Melanocyte of skin (primary cell): ENCODE measurements around the gene GCNT1.

GRCh38 chr9:73022862-73023387 is 70.1 kb upstream of the ALDH1A1 start:
- CAGE, long polyA plus RNA, 2 experiments = no peak in any of the 2 experiments

DNA sequence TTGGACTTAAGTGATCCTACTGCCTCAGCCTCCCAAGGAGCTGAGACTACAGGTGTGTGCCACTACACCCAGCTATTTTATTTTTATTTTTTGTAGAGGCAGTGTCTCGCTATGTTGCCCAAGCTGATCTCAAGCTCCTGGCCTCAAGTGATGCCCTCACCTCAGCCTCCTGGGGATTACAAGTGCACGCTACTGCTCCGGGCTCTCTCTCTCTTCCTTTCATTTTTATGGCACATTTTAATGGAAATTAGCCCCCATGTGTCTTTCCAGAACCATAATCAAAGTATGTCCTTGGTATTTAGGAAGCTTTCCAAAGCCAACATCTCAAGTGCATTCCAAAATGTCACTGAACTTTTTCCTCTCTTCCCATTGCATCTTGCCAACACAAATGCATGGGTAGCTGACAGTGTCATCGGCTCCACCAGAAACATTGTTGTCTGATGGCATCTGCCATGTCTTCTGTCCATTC is 90.6 kb upstream of the ANXA1 start:
- CAGE, long polyA plus RNA, 2 experiments = no peak in any of the 2 experiments

DNA sequence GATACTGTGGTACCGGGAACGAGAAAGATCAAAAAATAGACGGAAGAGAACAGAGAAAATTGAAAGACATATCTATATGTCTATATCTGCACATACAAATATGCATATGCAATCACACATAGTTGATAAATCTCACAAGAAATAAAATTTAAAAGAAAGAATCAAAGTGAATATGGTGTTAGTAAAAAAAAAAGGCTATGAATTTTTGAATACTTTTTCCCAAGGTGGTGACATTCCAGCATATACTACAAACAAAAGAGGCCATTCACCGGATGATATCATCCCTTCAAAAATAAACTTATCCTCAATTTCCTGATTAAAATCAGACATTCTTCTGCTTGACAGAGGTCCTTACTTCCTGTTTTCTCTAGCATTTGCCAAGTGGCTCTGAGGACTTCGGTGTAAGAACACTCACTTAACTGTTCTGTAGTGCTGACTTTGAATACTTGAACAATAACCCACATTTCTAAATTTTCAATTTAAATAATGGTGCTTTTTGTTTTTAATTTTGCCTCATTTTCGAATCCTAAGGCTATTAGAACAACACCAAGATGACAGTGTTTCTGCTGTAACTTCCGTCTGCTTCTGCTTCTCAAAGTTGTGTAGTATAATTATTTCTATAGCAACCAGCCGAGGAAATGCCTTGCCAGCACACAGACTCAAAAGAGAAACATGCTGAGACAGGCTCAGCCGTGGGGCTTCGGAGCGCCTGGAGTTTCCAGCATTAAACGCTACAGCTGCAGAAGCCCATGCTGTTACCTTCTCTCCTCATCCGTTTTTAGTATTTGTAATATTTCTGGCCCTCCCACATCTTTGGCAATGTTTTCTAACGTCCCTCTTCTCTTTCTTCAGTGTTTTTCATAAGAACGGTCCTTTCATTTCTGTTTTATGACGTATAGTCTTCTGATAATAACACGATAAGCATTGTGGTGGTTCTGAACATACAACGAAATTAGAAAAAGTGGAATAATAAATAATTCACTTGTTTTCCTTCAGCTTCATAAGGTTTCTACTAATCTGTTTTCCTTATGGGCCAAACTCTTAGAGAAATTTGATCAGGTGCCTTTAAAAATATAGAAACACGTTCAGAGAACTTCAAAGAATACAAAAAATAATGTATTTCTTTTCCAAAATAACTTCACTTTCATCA is 19.5 kb upstream of the ANXA1 start:
- CAGE, long polyA plus RNA, 2 experiments = no peak in any of the 2 experiments

- CAGE, long polyA plus RNA, 2 experiments = no peak in any of the 2 experiments
These were observed 604.0 kb upstream of the RORB start for GRCh38 chr9:73893123-73893596.

- CAGE, long polyA plus RNA, 2 experiments = no peak in any of the 2 experiments
These were observed 72.7 kb upstream of the RORB start for GRCh38 chr9:74424525-74424724.

DNA sequence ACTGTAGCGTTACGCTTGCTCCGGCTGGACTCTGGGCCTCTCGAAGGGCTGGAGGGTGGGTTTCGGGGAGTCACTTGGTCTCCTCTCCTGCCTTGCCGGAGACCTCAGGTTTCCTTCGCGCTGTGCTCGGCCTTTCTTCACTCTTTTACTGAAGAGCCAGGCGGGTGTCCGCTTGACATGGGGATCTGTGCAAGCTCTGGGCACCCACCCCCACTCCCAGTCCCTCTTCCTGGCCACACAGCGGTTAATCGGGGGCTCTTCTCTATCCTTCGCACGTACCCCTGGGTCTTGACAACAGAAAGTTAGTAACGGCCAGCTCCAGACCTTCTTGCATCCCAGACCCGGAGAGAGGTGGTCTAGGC is 1.7 kb downstream of the RORB start:
- CAGE, long polyA plus RNA, 2 experiments = no peak in any of the 2 experiments

GRCh38 chr9:74642366-74642855 is 145.3 kb downstream of the RORB start:
- CAGE, long polyA plus RNA, 2 experiments = no peak in any of the 2 experiments

GRCh38 chr9:74822601-74822852 is 65.2 kb downstream of the TRPM6 start:
- CAGE, long polyA plus RNA, 2 experiments = no peak in any of the 2 experiments

DNA sequence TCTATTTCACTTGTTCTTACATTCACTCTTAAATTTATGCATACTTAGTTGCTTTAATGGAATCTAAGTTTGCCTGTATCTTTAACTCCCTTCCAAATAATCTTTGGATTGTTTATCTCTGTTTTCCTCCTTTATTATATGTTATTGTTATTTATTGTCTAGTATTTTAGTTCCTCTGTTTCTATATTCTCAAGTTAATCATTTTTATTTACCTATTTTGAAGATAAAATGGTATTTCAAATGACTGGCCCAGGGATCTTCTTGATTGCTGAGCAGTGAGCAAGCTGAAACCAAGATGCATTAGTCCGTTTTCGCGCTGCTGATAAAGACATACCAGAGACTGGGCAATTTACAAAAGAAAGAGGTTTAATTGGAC is 94.7 kb downstream of the OSTF1 start:
- CAGE, long polyA plus RNA, 2 experiments = no peak in any of the 2 experiments

- CAGE, long polyA plus RNA, 2 experiments = no peak in any of the 2 experiments
These were observed 1.2 kb upstream of the RFK start for GRCh38 chr9:76395392-76395847.

- CAGE, long polyA plus RNA, 2 experiments = no peak in any of the 2 experiments
These were observed 27.1 kb upstream of the RFK start for GRCh38 chr9:76421318-76421767.

DNA sequence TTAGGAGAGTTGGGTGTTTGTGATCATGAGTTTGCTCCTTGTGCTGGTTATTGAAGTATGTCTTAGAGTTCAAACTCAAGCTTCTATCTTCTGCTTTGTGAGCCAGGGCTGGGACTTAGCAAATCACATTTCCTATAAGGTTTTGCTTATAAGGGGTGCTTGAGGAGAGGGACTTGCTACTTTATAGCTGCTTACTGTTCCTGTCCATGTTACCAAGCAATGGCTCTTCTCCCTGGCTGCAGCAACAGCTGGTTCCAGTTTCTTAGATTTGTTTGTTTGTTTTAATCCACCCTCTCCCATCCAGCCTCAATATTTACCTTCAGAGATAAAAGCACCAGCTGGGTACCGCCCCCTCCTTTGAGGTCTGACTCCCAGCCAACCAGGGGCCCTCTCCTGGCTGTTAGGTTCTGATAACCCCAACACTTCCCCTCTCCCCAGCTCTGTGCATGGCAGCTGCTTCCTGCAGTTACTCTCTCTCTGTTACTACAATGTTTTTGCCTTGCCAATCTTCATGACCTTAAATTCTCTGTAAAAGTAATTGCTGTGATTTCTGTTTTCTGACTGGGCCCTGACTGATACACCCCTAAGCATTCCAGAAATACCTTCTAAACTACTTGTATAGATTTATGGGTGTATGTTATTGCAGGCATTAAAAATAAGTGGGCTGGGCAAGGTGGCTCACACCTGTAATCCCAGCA is 2.8 kb upstream of the GCNT1 start:
- CAGE, long polyA plus RNA, 2 experiments = no peak in any of the 2 experiments

DNA sequence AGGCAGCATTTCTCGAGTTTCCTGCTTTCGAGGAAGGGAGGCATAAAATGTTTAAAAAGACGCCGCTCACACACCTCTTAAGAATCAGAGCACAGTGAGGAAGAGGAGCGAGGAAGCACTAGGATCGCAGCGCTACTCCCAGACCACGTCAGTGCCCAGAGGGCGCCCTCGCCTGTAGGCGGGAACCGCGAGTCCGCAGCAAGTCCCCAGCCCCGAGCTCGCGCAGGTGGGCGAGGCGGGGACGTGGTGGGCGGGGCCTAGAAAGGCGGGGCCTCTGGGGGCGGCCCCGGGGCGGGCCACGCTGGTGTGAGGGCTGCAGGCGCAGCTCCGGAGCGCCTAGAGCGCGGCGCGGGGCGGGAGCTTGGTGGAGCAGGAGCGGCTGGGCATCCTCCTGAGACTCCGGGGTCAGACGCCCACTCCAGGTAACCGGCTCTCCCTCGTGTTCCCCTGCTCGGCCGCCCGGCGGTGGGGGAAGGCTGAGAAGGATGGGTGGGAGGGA is at the start of gene GCNT1:
Gene GCNT1, plus strand, starts transcription at position 299 of the 499 bp plus-strand sequence.
- CAGE, long polyA plus RNA, 2 experiments = no peak in any of the 2 experiments

- CAGE, long polyA plus RNA, 2 experiments = no peak in any of the 2 experiments
These were observed 184.8 kb downstream of the GCNT1 start for GRCh38 chr9:76643676-76644324.

- CAGE, long polyA plus RNA, 2 experiments = no peak in any of the 2 experiments
These were observed 192.2 kb downstream of the GCNT1 start for GRCh38 chr9:76651171-76651621.

DNA sequence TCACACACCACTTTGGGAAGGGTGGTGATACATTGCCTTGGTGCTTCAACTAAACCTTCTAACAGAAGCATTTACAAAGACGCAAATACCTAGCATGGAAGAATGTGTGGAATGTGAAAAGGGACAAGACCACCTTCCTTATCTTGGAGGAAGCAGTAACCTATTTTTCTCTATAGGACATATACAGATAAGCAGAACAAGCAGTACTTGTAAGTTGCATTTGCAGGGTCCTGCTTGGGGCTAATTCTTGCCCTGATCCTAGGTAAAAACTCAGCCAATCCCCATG is 102.8 kb downstream of the PRUNE2 start:
- CAGE, long polyA plus RNA, 2 experiments = no peak in any of the 2 experiments

DNA sequence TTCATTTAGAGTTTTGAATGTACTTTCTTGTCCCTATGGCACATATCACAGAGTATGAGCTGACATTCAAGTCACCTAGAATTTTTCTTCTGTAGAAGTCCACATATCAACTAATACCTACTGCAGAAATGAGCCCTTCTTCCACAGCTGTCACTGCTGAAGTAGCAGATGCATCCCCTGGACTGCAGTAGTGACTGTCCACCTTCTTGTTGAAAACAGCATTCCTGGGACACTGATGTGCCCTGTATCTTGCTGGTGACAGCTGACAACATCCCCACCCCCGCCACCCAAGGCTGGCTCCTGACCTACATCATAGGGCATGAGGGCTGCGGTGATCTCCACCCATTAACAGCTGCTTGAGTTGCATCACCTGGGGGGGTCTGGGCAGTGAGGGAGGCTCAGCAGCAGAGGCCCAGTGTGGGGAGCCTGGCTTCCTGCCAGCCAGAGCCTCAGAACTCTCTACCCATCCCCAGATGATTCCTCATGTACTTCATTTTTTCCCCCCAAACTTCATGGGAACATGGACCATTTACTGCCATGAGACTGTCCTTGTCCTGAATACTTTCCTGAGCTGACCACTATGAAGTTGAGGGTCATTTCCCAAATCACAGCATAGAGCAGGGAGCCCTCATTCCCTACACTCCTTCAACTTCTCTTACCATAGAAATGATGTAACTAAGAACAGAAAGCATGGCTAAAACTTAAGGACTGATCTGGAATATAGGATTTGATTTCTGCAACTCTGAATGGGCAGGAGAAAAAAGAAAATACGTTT is 4.1 kb downstream of the PRUNE2 start:
- CAGE, long polyA plus RNA, 2 experiments = no peak in any of the 2 experiments

- CAGE, long polyA plus RNA, 2 experiments = no peak in any of the 2 experiments
These were observed 50.5 kb upstream of the PRUNE2 start for GRCh38 chr9:76956178-76957018.

DNA sequence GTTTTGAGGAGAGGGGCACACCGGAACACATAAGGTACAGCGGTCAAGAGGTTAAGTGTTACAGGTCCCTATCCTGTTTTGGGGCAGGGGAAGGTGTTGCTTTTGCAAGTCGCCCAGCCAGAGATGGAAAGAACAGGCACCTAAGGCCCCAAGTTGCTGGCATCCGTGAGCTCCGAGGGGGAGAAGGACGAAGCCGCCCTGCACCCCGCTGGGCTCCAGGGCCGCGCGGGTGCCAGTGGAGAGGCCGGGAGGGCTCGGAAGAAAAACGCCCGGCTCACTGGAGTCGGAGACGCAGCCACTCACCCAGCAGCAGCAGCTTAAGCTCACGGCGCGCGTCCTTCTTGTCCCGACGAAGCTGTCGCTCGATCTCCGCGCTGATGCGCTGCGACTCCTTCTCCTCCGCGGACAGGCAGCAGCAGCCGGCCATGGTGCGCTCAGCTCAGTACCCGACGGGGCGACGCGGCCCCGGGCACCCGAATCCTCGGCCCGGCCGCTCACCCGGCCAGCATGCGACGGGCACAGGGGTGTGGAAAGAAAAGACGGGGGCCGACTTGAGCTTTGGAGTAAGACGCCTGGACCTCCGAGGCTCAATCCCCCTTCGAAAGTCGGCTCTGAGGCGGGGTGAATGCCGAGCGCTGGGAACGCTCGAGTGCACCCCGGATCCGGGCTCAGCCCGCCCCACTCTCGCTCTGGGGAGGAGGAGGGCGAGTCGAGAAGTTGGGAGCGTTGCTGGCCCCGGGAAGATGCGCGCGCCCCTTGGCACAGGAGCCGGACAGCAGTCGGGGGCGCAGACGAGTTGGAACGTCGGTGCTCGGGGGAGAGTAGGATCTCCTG is 538 bp downstream of the GNA14 start:
- CAGE, long polyA plus RNA, 2 experiments = no peak in any of the 2 experiments

GRCh38 chr9:77735137-77735967 is 87.2 kb upstream of the GNA14 start:
- CAGE, long polyA plus RNA, 2 experiments = no peak in any of the 2 experiments